Cardiac septum (tissue), 1 donor: Measurements from ENCODE around the genes ITPKA, LTK and PLA2G4B.

DNA sequence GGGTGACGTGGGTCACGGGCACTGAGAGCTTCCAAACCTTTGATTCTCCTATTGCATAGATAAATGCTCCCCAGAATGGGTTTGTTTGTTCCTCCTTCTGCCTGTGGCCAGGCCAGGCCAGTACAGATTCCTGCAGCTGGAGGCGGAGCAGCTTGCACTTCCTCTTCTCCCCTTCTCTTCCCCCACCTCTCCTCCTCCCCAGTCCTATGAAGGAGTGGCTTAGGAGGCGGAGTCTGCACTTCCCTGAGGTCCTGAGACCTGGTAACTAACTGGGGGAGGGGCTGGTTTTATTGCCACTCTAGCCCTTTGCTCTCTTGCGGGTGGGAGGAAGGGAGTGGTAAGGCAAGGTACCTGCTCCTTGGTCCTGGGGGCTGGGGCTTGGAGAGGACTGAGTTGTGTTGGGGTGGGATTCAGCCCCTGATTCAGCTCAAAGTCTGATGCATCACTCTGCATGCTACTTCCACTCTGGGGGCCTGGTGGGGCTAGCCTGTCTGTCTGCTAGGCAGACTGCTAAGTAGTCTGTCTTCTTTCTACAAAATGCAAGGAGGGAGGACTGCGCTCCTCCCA lies 3.6 kb downstream of the SPINT1 start:
- PRO-cap: unidirectional peak, minus-strand start at position 180 of the sequence

GRCh38 chr15:40904594-40905142 lies 10.4 kb downstream of the VPS18 start:
- PRO-cap: no peak

GRCh38 chr15:40953645-40954804 lies 754 bp downstream of the CHAC1 start:
- PRO-cap: no peak

- PRO-cap: no peak
Measured at GRCh38 chr15:40979081-40979764, 26.0 kb downstream of the CHAC1 start.

GRCh38 chr15:41103282-41103609 lies 12.8 kb downstream of the INO80 start:
- PRO-cap: no peak

DNA sequence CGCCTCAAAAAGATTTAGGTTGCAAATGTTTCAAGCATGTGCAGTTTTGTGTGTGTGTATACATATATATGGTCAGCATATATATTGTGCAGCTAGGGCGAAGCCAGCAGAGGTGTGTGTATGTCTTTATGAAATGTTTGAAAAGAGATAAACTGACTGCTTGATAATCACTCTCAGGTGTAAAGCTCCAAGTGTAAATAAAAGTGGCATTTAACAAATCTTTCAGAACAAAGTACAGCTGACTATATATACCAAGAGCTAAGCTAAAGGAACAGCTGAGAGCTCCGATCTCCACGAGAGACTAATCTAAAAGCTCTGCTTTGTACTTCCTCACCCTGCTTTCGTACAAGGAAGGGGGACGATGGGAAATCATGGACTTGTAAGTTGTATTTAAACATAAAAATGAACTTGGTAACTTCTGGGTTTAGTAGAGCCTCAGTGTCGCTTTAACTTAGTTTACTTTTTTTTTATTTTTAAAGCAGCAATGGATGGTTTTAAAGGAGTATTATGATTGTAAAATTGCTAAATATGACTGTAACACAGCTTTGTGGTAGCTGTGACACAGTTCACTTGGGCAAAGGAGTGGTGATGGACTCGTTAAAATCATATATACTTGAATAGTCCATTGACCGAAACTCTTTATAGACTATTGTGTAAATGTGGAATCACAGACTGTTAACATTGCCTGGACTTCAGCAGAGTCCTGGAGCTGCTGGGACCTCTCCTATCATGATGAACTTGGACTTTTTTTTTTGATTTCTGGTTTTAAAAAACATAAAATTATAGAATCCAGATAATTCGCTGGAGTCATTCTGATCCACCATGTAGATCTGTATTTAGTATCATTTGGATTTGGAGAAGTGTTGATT lies 11.4 kb upstream of the ITPKA start:
- PRO-cap: no peak

- PRO-cap: unidirectional peak, minus-strand start at chr15:41493766
Measured at GRCh38 chr15:41492958-41493945, at the start of gene ITPKA. Gene ITPKA (plus strand): TSS chr15:41493874.

GRCh38 chr15:41501405-41501784 lies 7.7 kb downstream of the ITPKA start:
- PRO-cap: no peak

DNA sequence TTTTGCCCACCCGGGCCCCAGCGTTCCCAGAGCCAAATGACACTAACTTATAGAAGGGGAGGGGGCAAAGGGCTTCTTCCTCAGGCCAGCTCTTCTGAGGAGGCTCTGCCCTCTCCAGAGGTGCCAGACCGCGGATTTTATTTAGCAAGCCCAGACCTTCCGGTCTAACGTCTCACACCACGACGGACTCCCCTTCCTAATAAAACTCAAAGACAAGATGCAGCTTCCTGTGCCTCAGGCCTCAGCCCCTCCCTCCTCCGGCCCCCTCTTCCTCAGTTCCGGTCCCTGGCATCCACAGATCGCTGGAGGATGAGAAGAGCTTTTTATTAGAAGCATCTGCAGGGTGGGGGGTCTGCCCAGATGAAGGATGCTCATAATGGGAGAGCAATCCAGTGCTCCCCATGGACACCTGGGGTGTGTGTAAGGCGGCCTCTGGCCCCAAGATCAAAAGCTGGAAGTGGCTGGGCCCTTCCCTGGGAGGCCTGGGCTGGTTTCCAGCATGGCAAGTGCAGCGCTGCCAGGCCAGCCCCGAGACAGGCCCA lies 9.7 kb downstream of the ITPKA start:
- PRO-cap: no peak

DNA sequence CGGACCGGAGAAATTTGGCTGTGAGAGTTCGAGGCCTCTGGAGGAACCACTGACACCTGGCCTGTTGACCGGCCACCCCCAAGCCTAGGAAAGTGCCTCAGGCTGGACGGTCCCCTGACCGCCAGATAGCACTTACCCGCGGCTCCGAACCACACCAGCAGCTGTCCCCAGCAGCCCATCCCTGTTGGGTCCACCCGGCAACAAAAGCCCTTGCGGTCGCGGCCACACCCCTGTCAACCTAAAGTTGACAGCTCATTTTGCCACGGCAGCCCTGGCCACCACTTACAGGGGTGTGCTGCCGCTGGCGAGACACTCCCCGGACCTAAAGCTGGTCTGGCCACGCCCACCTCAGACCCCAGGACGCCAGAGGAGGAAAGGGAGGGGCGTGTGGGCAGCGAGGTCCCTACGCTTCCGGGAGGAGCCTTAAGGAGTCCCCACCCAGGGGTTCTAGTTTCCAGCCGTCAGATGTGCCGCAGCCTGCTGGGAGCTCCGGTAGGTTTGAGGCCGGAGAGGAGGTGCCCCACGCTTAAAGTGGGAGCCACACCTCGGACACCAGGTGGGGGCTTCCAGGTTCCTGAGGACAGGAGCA lies at the start of gene LTK:
LTK (minus strand) TSS at position 297 of the 589 bp plus-strand sequence.
- PRO-cap: bidirectional peak, plus-strand start at position 450 of the sequence, minus-strand start at position 297 of the sequence

- PRO-cap: no peak
Measured at GRCh38 chr15:41531008-41531466, 13.0 kb downstream of the RPAP1 start.

- PRO-cap: no peak
Measured at GRCh38 chr15:41557620-41558383, 1.2 kb upstream of the TYRO3 start.

DNA sequence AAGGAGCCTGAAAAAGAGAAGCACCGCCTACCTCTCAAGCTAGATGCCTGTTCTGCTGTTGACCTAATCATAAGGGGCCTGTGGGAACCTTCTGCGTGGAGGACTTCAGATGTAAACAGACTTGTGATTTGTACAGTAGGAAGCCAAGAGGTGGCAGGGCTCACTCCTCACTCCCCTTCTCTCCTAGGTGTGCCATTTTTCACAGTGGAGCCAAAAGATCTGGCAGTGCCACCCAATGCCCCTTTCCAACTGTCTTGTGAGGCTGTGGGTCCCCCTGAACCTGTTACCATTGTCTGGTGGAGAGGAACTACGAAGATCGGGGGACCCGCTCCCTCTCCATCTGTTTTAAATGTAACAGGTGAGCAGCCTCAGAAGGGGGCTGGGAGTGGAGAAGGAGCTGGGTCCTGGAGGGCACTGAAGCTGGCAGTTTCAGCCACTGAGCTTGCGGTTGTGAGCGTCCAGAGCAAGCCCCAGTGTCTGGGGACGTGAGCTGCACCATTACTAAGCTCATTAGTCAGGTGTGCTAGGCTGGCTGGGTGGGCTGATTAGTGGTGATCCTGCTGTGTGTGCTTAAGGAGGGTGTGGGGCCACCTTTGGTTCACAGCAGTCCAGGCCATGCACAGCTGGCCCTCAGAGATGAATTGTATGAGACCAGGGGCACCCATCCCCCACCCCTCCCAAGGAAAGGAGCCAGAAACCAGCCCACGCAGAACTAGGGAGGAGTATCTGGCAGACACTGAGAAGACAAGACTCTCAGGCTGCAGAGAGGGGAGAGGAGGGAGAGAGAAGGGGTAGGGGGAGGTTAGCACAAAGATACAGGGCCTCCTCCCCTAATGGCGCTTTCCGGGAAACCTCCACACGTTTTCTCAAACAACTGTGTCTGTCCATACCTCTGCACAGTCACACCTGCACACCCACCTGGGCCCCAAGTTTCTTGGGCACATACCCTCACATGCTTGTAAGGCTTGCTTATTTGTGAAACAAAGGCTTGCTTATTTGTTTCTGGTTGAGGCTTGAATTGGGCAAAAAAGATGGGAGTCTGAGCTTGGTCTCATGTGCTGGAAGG lies 3.7 kb downstream of the TYRO3 start:
- PRO-cap: no peak

- PRO-cap: bidirectional peak, plus-strand start at chr15:41621782, minus-strand start at chr15:41621659
Measured at GRCh38 chr15:41621741-41622249, 62.8 kb downstream of the TYRO3 start.

GRCh38 chr15:41661375-41662263 lies 102.6 kb downstream of the TYRO3 start:
- PRO-cap: bidirectional peak, plus-strand start at chr15:41662032, minus-strand start at chr15:41661901

GRCh38 chr15:41799078-41799627 lies 24.9 kb downstream of the MAPKBP1 start:
- PRO-cap: no peak

DNA sequence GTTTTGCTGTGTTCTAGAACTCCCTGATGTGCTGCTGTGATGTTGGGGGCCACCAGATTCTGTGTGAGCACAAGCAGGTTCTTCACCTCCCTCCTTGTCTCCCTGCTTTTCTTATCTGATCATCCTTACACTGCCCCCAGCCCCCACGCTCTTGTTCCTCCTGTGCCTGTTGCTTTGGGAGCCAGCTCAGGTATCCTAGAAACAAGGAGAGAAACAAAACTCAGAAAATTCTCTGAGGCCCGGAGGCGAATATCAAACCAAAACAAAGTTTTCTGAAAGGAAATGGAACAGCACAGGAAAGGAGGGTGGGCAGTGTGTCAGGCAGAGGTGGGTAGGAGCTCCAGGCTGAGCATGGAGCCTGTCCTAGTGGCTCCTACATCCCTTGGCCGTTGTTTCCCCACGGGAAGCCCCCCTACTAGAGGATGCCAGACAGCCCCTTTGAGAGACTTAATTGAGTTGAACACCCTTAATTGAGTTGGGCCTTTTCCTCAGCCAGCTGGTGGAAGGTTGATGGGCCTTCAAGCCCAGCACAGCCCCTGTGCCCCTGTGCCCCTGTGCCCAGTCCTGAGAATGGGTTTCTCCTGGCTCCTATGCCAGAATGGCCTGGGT lies 22.9 kb upstream of the JMJD7 start:
- PRO-cap: no peak

DNA sequence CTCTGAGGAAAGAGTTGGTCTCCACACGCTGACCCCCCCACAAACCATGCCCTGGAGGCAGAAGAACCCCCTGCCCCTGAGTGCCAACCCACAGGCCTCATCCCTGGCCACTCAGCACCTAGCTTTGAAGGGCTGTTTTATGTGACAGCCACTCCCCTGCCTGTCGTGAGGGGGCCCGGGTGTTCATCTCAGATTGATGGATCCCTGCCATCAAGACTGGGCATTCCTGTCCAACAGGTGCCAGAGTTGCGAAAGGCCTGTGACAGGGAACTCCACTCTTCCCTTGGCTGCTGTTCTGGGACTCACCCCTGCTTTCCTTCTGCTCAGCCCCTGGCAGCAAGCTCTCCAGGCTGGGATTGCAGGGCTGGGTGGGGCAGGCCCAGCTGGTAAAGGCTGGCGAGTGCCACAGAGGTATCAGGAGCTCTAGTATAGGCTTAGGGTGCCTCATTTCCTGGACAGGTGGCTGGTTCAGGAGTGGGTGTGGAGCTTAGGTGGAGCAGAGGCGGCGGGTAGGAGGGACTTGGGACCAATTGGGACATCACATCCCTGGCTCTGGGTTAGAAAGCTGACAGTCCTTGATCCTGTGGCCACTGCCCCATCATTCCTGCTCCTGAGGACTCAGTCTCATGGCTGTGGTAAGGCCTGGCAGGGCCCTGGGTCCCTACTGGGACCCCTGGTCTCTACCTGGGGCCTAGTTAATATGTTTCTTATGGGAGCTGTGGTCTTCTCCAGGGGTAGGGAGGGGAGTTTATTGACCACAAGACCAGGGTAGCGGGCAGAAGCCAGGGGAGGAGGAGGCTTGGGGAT lies at the start of gene PLA2G4B:
PLA2G4B (plus strand) TSS at position 560 of the 807 bp plus-strand sequence.
- PRO-cap: no peak

- PRO-cap: no peak
Measured at GRCh38 chr15:41845754-41846165, 7.1 kb downstream of the PLA2G4B start.

- PRO-cap: unidirectional peak, plus-strand start at chr15:41881784; unidirectional peak, plus-strand start at chr15:41881877
Measured at GRCh38 chr15:41881401-41882483, 12.1 kb downstream of the SPTBN5 start.